Cardiac muscle cell (in vitro differentiated cells and primary cell): ENCODE measurements around a stretch of chr18.

DNA sequence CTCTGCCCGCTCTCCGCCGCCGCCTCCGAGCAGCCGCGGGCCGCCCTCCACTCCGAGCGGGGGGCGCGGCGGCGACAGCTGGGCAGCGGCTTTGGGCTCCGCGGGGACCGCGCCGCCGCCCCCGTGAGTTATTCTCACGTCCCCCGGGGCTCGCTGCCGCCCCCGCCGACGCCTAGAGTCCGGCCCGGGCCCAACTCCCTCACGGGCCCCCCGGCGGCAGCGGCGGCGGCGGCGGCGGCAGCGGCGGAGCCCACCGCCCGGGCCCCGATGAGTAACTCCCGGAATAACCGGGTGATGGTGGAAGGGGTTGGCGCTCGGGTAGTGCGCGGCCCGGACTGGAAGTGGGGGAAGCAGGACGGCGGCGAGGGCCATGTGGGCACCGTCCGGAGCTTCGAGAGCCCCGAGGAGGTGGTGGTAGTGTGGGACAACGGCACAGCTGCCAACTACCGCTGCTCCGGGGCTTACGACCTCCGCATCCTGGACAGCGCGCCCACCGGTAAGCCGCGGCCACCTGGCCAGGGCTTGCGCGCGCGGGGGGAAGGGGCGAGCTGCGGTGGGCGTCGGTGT lies 808 bp downstream of the MIB1 start:
- RAMPAGE, long total RNA, result no peak
- RRBS, result 2% methylated on average over 40 of the region's 77 CpGs

DNA sequence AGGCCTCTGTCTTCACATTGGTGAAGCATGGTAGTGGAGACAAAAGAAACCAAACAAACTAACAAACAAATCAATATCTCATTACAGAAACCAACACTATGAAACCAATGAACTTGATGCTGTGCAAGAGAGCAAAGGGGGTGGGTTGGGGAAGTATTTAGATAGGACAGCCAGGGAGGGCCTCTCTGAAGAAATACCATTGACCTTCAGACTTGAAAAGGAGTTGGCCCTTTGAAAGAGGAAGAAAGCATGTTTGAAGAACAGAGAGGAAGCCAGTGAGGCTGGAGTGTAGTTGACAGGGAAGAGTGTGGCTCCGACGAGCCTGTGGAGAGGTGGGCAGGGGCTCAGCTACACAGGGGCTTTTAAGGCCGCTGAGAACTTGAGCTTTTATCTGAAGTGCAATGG lies 151.0 kb upstream of the GATA6 start:
- RAMPAGE, long total RNA, result no peak
- RRBS, result no CpG with 5 or more reads among the region's 3 CpGs

DNA sequence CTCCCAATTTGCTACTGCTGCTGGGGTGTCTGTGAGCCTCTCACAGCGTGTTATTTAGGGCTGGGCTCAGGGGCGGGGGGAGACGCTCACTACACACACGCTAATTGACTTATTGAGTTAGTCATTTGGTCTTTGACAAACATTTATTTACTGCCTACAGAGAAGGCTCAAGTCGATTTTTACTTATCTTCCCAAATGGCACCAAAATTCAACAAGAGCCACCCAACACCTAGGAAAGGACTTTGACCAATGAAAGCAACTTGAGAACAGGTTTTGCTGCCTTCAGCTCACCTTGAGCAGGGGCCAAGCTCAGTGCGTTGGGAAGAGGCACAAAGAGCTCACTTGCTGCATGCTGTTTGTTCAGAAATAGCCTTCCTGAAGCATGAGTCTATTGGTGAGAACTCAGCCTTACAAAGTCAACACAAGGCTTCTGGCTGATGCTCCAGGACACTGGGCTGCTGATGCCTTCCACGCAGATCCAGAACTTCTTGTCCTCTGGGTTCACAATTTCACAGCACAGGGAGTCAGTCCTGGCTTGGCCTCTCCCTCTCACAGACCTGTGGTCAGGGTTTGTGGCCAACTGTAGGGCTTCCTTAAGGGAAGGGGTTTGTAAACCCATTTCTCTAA lies 125.0 kb upstream of the GATA6 start:
- RAMPAGE, long total RNA, result no peak
- RRBS, result no CpG with 5 or more reads among the region's 7 CpGs

DNA sequence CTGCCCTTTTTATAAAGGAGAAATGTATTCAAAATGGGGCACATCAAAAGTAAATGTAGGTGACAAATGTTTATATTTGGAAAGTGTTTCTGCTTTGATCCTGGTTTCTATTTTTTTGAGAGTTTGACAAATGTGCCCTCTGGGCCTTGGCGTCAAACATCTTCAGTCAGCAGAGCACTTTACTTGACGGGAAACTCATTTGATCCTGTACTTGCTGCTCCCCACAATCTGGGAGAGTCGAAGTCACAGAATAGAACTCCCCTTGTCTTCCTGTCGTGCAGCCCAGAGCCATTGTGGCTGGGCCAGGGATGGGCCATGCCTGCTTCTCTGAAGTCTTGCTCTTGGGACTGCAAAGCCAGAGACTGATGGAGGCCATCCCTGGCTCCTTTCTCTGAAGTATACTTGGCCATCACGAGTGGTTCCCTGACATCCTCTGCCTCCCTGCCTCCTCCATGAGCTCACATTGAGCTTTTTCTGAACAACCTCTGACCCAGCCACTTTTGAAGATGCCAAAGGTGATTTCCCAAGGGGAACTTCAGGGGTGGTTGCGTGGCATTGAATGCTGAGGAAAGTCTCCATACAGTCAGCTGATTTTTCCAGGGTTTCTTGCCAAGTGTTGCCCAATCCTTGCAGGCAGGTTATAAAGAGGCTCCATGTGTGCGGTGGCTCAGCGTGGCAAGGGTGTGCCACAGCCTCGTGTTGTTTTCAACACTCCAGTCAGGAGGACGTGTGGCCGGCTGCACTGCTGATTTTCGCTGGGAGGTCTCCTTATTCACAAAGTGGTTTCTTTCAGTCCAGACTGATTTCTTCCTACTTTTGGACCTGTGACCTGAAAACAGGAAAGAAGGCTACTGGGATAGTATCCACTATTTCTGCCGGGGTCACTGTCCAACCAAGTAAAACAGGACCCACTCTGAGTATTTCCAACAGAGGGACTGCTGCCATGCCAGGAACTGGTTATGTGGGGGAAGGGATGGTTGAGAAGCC lies 81.5 kb upstream of the GATA6 start:
- RAMPAGE, long total RNA, result no peak
- RRBS, result no CpG with 5 or more reads among the region's 13 CpGs

GRCh38 chr18:22167494-22168230 lies 1.7 kb upstream of the GATA6 start:
- RAMPAGE, long total RNA, result no peak
- RRBS, result no CpG with 5 or more reads among the region's 33 CpGs

- RAMPAGE, long total RNA, result no peak
- RRBS, result 3% methylated on average over 8 of the region's 48 CpGs
Observed at GRCh38 chr18:22172098-22173176, 3.0 kb downstream of the GATA6 start.

GRCh38 chr18:22185659-22186115 lies 16.3 kb downstream of the GATA6 start:
- RAMPAGE, long total RNA, result no peak
- RRBS, result no CpG with 5 or more reads among the region's 5 CpGs

GRCh38 chr18:22206845-22207613 lies 37.6 kb downstream of the GATA6 start:
- RAMPAGE, long total RNA, result no peak
- RRBS, result no CpG with 5 or more reads among the region's 3 CpGs

GRCh38 chr18:22241395-22242548 lies 72.4 kb downstream of the GATA6 start:
- RAMPAGE, long total RNA, result no peak
- RRBS, result no CpG with 5 or more reads among the region's 16 CpGs

DNA sequence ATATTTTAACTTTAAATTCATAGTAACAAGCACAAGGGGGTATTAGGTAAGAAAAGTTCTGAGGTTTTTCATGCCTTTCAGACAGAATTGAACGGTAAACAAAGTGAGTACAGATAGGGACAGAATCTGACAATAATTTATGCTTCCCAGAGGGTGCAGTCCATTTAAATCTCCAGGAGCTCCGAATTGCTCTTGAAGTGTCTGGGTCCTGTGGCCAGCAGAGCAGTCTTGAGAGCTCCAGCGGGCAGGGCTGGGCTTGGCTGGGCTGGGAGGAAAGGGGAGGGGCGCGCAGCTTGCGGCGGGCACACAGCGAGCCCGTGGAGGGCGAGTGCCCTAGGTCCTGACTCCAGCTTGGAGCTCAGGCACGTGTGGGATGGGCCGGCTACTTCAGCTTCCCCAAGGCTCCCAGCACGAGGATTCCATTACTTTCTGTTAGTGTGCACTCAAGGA lies 93.7 kb downstream of the CTAGE1 start:
- RAMPAGE, long total RNA, result no peak
- RRBS, result no CpG with 5 or more reads among the region's 13 CpGs

DNA sequence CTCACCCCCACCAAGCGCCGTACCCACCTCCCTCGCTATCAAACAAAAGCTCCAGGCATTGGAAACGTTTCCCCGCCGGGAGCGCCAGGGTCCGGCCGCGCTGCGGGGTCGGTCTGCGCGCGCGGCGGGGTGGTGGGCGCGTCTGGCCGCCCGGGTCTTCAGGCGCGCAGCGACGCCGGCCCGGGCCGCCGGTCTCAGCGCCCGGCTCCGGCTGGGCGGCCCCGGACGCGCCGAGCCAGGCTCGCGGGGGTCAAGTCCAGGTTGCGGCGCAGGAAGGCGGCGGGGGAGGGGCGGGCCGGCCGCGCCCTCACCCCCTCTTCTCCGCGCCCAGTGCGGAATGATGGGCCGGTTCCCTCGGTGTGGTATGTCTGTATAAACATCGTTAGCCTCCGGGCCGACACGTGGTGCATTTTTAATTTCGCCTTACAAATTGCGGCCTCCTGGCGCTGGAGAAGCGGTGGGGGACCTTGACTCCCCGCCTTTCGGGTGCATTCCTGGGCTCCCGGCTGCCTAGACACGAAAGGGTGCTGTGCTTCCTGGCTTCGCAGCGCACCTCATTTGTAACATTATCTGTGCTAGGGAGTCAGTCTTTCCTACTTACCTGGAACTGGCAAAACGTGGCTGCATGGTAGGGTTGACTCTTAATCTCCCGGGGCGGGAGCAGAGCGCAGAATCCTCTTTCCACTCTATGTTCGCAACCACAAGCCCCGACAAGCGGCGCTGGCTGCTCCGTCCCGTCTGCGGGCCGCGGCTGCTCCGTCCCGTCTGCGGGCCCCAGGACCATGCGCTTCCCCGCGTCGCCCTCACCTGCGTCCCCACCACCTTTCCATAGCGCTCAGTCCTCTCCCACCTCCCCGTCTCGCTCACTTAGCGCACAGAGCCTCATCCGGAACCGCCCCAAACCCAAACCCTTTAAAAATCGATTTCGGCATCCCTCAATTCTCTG lies 69.0 kb downstream of the CTAGE1 start:
- RAMPAGE, long total RNA, result no peak
- RRBS, result 1% methylated on average over 39 of the region's 95 CpGs

DNA sequence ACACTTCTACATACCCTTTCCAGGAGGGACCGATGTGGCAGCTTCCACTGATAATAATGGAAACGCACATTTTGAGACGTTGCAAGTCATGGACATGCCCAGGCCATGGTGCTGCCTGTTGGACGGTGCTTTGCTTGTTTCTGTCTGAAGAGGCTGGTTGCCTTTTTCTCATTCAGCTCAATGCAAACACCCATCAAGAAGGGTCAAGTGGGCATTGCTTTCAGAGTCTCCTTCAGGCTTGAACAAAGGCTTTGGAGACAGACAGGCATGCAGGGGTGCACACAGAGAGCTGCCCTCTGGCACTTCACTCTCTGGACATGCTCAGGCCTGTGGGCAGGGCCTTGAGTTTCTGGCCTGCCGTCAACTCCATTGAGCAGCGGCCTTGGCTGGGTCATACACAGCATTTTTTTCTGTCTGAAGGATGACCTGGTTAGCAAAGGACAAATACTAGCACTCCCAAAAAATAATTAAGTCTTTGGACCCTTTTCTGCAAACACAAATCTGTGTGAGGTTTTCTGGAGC lies 124.5 kb upstream of the CTAGE1 start:
- RAMPAGE, long total RNA, result no peak
- RRBS, result no CpG with 5 or more reads among the region's 6 CpGs

- RAMPAGE, long total RNA, result no peak
- RRBS, result no CpG with 5 or more reads among the region's 6 CpGs
Observed at GRCh38 chr18:22546931-22547281, 129.2 kb upstream of the CTAGE1 start.

DNA sequence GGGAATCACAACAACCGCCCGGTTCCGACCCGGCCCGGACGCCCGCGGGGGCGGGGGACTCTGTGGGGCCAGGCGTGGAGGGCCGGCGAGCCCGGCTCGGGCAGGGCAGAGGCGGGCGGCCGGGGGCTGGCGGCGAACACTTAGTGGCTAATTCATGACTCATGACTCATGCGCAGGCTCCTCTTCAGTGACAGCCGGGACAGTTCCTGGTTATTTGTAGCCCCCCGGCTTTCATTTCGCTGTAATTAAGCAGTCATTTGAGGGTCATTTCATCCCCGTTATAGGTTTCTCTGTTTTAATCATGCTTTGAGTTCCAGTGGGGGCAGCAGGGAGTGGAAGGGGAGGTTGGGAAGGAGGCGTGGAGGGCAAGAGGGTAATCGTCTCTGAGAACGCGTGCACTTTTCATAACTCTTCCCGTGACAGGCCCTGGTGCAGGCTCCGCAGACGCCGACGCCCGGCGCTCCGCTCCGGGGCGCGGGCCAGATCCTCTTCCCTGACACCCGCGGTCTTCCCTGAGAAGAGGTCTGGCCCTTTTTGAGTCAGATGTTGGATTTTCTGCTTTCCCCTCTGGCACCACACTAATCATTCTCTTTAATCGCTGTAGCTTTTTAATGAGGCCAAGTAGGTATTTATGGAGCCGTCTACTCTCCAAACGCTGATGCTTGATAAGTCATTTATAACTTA lies 142.2 kb upstream of the CTAGE1 start:
- RAMPAGE, long total RNA, result no peak
- RRBS, result 3% methylated on average over 14 of the region's 44 CpGs

GRCh38 chr18:22607048-22607384 lies 189.3 kb upstream of the CTAGE1 start:
- RAMPAGE, long total RNA, result no peak
- RRBS, result no CpG with 5 or more reads among the region's 4 CpGs

DNA sequence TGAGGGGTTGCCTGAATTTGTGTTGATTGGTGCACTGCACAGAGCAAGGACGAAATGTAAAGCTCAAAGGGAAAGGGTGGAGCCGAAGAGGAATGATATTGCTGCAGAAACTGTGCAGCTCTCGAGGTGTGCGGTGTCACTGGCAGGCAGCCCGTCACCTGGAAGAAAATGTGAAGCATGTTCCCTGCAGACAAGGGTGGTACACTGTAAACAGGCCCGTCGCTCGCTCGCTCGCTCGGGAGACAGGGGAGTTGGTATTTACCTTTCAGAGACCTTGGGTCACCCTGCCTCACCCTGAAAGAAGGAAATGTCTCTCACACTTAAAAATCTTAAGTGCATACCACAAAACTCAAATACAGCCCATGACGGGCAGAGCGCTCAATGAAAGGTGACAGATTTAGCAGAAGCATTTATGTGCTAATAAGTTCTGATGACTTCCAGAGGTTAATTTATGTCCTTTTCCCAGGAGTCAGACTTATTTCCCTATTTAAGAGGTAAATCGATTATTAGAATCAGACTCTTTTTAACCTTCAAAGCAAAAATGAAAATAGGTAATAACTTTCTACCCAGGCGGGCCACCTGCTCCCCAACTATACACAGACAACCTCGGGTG lies 195.7 kb upstream of the CTAGE1 start:
- RAMPAGE, long total RNA, result no peak
- RRBS, result no CpG with 5 or more reads among the region's 16 CpGs

GRCh38 chr18:22683998-22684660 lies 249.0 kb upstream of the RBBP8 start:
- RAMPAGE, long total RNA, result no peak
- RRBS, result no CpG with 5 or more reads among the region's 3 CpGs

- RAMPAGE, long total RNA, result no peak
- RRBS, result no CpG with 5 or more reads among the region's 11 CpGs
Observed at GRCh38 chr18:22710789-22711810, 222.0 kb upstream of the RBBP8 start.

GRCh38 chr18:22821871-22822203 lies 111.3 kb upstream of the RBBP8 start:
- RAMPAGE, long total RNA, result no peak
- RRBS, result no CpG with 5 or more reads among the region's 2 CpGs

DNA sequence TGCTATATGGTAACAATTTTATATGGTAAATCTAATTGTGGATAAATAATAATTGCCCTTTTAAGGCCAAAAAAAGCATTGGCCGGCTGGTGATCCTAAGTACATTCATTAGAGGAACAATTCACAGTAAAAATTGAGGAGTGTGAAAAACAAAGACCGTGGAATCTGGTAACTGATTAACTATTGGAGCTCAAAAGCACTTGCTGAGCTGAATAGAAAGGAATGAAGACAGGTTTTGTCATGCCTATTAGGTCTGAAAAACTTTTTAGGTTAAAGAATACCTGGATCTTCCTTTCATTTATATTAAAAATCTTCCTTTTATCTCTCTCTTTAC lies 18.5 kb upstream of the RBBP8 start:
- RAMPAGE, long total RNA, result no peak
- RRBS, result no CpG with 5 or more reads among the region's 2 CpGs